Cerebral cortex (tissue), 2 donors: Measurements from ENCODE around the genes MEP1B and ZNF396.

- PRO-cap, 2 experiments = no peak in any of the 2 experiments
Measured at GRCh38 chr18:31202960-31203420, 40.3 kb upstream of the DSC1 start.

DNA sequence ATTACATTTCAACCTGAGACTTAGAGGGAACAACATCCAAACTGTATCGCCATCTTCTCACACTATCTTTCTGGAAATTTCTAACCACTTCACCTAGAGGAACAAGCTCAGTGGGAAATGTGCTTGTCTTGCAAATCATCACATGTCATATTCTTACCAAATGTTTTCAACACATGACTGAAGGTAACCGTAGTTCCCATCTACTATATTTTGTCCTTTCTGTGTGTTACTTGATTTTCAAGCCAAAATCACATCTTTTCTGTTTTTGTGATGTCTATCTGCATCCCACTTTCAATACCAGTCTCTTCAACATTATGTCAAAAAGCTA, 66.5 kb upstream of the DSC1 start:
- PRO-cap, 2 experiments = no peak in any of the 2 experiments

- PRO-cap, 2 experiments = no peak in any of the 2 experiments
Measured at GRCh38 chr18:31657905-31658191, 26.5 kb downstream of the B4GALT6 start.

DNA sequence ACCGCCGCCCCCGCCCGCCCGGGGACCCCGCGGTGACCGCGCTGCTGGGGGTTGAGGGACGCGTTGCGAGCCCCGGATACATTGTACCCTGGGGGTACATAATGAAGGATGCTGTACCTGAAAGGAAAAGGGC, 1.1 kb upstream of the B4GALT6 start:
- PRO-cap, 2 experiments = peak in 1 of 2 experiments; most common plus-strand start position 32 of the sequence (in 1)

DNA sequence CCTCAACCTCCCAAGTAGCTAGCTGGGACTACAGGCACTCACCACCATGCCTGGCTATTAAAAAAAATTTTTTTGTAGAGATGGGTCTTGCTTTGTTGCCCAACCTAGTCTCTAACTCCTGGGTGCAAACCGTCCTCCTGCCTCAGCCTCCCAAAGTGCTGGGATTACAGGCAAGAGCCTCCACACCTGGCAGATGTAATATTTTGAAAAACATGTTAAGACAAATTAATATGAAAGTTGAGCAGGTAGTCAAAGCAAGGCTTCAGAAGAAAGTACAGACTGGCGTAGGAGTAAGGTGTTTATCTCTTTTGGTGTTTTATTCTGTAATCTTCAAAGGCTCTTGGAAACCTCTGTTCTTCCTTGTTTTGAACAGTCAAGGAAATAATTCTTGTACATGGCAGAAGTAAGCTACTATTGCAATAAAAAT, 5.2 kb downstream of the RNF138 start:
- PRO-cap, 2 experiments = no peak in any of the 2 experiments

DNA sequence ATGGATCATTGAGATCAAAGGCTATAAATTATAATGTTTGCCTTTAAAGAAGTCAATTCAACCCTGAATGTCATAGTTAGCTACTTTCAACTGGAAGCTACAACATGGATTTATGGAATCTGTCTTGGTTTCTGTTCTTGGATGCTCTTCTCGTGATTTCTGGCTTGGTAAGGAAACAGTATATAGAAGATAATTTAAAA, at the start of gene MEP1B:
MEP1B (plus strand) TSS at position 73 of the 200 bp plus-strand sequence.
- PRO-cap, 2 experiments = no peak in any of the 2 experiments

GRCh38 chr18:32286890-32288229, 97.5 kb downstream of the MEP1B start:
- PRO-cap, 2 experiments = no peak in any of the 2 experiments

GRCh38 chr18:32308752-32309283, 119.0 kb downstream of the MEP1B start:
- PRO-cap, 2 experiments = peak in 1 of 2 experiments; most common plus-strand start chr18:32308978 (in 1); most common minus-strand start chr18:32308866 (in 1)

DNA sequence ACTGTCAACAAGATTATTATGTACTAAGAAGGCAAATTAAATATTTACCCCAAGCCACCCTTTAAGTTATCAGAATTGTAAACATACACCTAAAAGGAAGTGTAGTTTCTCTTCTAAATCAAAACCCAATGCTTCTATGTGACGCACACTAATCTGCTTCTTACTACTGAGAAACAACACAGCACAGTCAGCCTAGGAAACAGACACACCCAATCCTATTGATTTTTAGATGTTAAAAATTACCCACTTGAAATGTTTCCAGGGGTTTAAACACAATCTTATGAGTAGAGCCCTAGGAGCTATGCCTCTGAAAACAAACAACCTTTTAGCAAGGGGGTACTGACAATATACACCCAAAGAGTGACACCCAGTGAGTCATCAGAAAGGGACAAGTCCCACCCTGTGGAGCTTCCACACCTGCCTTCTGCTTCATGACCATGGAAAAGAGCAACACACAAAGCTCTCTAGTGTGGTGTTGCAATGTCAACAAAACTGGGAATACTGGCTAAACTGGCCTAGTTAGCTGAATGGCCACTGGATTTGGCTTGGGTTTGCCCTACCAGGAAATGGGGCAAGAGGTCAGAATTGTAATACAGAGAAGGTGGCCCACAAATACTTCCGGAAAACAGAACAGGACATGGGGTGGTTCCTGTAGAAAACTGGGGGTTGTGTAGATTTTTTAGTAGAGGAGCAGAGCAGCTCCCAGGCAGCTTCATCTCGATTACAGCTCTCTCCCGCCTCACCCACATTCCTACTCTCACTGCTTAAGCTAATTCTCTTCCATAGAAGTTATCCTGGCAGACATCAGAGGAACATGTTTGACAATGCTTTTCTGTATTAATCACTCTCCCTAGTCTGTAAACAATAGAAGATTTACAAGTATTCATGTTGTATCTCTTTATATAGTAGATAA, 98.2 kb downstream of the GAREM1 start:
- PRO-cap, 2 experiments = no peak in any of the 2 experiments

- PRO-cap, 2 experiments = peak in 1 of 2 experiments; most common plus-strand start chr18:32469403 (in 1); most common minus-strand start chr18:32469357 (in 1)
Measured at GRCh38 chr18:32469190-32469646, 1.5 kb downstream of the GAREM1 start.

DNA sequence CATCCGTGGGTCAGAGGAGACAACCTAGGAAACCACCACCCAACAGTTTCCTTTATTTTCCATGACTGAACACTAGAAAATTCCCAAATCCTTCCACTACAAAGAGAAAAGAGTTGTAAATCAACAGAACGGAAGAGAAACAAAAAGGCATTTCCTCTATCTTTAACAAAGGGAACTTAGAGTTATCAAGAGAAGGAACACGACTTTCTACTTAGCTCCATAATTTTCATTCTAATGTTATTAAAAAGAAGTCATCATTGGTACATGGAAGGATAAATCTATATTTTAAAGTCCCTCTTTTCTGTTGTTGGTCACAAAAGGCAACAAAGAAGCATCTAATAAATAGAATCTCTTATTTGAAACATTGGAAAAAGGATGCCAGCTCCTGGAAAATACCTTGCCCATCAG, 35.1 kb downstream of the KLHL14 start:
- PRO-cap, 2 experiments = no peak in any of the 2 experiments

- PRO-cap, 2 experiments = no peak in any of the 2 experiments
Measured at GRCh38 chr18:32769263-32769888, 3.4 kb downstream of the KLHL14 start.

DNA sequence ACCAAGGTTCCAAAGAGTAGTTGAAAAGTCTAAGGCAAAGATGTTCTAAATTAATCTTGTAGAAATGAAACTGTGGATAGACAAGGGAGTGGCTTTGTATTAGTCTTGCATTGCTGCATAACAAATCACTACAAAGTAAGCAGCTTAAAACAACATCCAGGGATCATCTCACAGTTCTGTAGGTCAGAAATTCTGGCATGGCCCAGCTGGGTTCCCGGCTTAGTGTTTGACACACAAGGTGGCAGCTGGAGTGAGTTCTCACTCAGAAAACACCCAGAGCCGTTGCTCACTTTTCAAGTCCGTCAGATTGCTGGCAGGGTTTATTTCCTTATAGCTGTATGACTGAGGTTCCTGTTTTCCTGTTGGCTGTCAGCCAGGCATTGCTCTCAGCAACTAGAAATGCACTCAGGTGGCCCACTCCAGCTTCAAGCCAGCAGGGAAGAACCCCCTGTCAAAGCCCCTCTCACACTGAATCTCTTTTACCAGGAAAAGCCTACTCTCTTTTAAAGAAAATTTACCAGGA, 324.2 kb downstream of the CCDC178 start:
- PRO-cap, 2 experiments = no peak in any of the 2 experiments

DNA sequence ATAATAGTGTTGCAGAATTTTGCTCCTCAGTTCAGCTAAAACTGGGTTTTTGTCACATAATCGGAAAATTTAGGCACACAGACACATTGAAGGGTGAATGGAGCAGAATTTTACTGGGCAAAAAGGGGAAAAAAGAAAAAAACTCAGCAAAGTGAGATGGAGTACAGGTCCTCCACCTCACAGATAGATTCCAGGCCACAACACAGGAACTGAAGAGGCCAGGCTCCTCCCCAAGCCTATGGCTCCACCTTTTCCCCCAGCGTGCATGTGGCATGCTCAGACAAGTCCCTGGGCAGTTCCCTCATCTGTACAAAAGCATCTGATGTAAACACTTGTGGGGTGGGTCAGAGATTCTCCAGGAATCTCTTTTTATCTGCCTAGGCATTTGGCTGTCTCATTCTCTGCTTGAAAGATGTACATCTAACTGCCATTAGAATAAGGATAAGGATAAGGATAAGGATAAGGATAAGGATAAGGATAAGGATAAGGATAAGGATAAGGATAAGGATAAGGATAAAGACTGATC, 17.3 kb upstream of the ASXL3 start:
- PRO-cap, 2 experiments = no peak in any of the 2 experiments

DNA sequence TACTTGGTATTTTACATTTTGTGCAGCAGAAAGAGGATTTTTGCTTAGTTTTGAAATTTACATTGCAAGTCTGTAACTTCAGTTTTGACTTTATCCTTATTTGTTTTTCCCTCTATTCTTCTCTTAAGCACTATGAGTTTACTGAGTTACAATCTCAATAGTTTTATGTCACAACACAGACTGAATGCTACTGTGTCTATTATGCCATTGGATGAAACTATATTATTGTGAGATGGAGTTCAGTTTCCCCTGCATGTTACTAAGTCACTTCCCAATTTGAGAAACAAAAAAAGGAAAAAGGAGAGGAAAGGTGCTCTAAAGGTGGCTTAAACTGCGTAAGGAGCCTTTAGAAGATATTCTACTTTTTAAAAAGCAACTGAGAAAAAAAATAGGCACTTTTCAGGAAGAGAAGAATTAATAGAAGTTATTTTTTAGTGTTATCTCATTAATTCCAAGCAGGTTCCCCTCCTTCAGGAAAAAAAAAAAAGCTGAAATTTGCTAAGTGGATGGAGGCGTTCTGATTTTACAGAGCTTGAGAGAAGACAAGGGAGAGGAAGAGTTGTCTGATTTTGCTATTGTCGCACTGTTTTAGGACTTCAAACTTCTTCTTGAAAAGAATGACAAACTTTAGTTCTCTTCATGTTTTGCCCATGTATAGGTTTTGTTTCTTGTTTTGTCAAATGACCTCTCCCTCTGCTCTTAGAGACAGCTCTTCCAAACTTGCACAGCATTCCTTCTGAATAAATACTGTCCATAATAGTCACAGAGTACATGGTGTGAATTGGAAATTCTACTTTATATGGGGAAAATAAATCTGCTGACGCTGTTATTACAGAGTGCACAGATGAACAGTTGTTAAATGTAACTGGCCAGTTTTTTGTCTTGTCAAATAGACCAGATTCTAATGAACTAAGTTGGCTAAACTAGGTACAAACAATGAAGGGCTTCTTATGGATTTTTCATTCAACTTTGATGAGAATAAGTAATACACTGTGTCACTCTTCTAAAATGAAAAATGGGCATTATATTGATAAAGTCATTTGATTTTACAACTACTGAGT, 116.1 kb upstream of the DTNA start:
- PRO-cap, 2 experiments = no peak in any of the 2 experiments

DNA sequence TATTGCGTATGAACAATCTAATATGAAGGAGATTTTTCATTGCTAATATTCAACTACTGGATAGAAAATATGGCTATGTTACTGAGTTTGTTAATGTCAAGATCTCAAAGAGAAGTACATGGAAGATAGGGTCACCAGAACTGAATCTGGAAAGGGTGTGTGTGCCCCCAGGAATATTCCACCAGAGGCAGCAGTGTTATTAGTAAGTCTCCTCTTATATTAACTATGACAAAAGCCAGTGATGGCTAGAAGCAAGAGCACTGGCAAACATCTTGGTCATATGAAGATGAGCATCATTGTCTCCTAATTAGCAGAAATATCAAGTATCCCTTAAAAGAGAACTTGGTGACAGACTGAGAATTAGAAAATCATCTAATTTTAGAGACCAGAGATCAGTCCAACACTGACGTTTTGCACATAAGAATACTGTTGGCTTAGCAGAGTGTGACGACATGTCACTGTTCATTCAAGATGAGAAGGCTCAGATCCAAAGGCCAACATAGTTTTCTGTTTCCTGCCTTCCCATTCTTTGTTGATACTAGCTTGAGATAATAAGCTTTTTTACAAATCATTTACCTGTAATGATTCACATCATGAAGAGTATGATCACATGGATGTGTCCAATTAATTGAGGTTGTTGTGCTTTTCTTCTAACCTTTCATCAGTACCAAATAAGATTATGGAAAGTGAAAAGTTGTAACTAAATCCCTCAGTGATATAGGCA, 44.3 kb downstream of the MAPRE2 start:
- PRO-cap, 2 experiments = no peak in any of the 2 experiments

DNA sequence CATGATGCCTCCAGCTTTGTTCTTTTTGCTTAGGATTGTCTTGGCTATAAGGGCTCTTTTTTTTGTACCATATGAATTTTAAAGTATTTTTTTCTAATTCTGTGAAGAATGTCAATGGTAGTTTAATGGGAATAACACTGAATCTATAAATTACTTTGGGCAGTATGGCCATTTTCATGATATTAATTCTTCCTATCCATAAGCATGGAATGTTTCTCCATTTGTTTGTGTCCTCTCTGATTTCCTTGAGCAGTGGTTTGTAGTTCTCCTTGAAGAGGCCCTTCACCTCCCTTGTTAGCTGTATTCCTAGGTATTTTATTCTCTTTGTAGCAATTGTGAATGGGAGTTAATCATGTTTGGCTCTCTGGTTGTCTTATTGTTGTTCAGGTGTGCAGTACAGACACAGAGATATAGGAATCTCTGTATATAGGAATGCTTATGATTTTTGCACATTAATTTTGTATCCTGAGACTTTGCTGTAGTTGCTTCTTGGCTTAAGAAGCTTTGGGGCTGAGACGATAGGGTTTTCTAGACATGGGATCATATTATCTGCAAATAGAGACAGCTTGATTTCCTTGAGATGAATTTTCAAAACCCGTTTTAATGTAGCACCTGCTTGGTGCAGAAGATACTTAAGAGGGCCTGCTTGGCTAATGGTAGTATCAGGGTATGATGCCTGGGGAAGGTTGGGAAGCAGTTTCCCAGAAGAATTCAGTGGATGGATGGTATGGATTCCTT, 20.6 kb downstream of the ZNF397 start:
- PRO-cap, 2 experiments = no peak in any of the 2 experiments

GRCh38 chr18:35334364-35335506, 9.5 kb downstream of the ZNF24 start:
- PRO-cap, 2 experiments = no peak in any of the 2 experiments

GRCh38 chr18:35376703-35377625, at the start of gene ZNF396:
ZNF396 (minus strand) TSS chr18:35377337.
- PRO-cap, 2 experiments = peak in 1 of 2 experiments; most common plus-strand start chr18:35377406 (in 1); most common minus-strand start chr18:35377302 (in 1)

DNA sequence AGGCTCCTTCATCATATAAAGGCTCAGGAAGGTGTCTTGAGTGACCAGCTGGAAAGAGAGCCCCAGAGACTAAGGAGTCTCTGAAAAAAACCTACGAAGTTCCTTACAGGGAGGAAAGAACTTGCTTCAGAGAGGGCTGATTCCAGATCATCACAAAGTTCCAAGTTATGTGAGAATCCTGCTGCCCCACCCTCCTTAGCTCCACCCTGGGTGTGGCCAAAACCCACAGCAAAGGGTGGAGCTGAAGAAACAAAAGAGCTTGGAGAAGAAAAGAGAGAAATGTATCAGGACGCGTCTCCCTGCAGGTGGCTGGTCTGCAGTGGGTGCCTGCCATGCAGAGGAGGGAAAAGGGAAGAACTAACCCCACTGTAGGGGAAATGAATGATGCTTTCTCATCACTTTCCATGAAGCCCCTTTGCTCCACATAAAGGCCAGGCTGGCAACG, 32.8 kb upstream of the ZNF396 start:
- PRO-cap, 2 experiments = no peak in any of the 2 experiments